Parietal lobe (tissue), 2 donors: ENCODE data around the gene VWA2.

- RAMPAGE, long total RNA = no peak
Measured at GRCh38 chr10:113027700-113028205, 77.7 kb downstream of the TCF7L2 start.

- RAMPAGE, long total RNA = no peak
Measured at GRCh38 chr10:113059136-113059971, 109.3 kb downstream of the TCF7L2 start.

- RAMPAGE, long total RNA = no peak
Measured at GRCh38 chr10:113113250-113113596, 163.2 kb downstream of the TCF7L2 start.

DNA sequence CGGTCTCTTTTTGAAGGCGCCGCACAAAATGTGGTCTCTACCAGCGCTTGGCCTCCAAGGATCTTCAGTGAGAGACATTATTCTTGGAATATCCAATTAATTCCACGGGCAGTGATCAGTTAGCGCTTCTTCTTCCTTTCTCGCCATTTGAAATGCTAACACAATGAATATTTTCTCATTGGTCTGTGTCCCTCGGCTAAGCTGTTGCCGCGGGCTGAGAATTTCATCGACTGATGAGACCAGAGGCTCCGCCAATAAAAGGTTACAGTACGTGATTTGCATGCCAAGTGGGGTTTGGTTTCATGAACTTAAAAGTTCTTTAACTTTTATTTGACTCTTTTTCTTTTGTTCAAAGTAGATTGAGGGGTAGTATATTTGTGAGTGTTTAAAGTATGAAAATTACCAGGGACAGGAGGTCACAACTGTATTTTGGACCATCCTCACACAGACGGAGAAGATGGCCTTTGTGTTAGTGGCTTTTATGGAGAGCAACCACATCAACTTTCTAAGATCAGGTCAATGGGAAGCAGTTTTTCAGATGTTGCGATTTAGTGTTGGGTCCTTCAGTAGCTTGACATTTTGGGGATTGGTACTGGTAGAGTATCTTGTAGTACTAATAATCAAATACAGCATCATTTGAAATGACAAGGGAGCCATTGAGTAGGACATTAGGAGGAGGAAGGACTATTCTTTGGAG lies 170.0 kb downstream of the TCF7L2 start:
- RAMPAGE, long total RNA = no peak

GRCh38 chr10:113150865-113151275 lies 200.8 kb downstream of the TCF7L2 start:
- RAMPAGE, long total RNA = no peak

- RAMPAGE, long total RNA = no peak
Measured at GRCh38 chr10:113384814-113385332, 168.0 kb upstream of the HABP2 start.

GRCh38 chr10:113455836-113456307 lies 97.0 kb upstream of the HABP2 start:
- RAMPAGE, long total RNA = no peak

DNA sequence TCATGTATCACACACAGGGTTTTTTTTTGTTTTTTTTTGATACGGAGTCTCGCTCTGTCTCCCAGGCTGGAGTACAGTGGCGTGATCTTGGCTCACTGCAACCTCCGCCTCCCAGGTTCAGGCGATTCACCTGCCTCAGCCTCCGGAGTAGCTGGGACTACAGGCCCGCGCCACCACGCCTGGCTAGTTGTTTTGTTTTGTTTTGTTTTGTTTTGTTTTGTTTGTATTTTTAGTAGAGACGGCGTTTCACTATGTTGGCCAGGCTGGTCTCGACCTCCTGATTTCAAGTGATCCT lies 934 bp downstream of the NHLRC2 start:
- RAMPAGE, long total RNA = no peak

DNA sequence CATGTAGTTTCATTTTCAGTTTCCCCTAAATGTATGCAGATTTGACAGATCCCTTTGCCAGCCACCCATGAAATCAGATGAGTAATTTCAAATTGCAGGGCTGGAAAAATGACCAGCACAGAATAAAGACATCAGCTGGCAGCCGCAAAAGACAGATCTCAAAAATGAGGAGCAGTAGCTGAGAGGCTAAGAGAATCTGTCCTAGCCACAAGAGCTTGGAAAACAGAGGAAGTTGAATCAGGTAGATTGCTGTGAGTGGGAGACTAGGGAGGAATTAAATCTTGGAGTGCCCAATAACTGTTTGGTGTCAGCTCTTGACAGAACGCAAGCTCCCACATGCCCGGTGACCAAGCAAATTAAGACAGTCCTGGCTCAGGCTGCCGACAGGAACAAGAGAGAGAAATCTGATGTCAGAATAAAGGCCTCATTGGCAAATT lies 24.5 kb downstream of the ADRB1 start:
- RAMPAGE, long total RNA = no peak

- RAMPAGE, long total RNA = no peak
Measured at GRCh38 chr10:114082894-114083463, 39.3 kb downstream of the ADRB1 start.

DNA sequence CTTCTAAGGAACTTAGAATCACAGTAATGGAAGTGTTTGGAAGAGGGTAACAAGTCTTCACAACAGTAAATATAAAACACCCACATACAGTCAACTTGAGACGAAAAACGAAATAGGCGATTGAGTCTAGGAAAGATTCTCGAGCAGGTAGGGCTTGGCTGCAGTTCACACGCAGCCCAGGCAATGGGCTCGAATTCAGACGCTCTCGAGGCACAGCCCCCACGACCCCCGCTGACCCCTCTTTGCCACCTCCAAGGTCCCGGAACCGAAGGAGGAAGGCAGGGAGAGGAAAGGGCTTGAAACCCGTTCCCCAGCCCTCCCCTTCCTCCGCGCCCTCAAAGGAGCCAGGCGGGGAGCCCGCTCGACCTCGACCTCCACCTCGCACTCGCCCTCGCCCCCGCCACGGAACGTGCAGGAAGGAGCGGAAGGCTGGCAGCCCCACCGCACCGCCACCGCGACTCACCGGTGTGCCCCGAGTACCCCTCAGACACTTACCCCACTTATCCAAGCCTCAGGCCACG lies 423 bp downstream of the CCDC186 start:
- RAMPAGE, long total RNA = no peak

- RAMPAGE, long total RNA = no peak
Measured at GRCh38 chr10:114239165-114239906, at the start of gene VWA2. Gene VWA2 (plus strand): TSS chr10:114239254.

- RAMPAGE, long total RNA = no peak
Measured at GRCh38 chr10:114272024-114272279, 32.9 kb downstream of the VWA2 start.

GRCh38 chr10:114291669-114292184 lies 52.7 kb downstream of the VWA2 start:
- RAMPAGE, long total RNA = no peak

- RAMPAGE, long total RNA = no peak
Measured at GRCh38 chr10:114349931-114350287, 54.4 kb downstream of the AFAP1L2 start.

DNA sequence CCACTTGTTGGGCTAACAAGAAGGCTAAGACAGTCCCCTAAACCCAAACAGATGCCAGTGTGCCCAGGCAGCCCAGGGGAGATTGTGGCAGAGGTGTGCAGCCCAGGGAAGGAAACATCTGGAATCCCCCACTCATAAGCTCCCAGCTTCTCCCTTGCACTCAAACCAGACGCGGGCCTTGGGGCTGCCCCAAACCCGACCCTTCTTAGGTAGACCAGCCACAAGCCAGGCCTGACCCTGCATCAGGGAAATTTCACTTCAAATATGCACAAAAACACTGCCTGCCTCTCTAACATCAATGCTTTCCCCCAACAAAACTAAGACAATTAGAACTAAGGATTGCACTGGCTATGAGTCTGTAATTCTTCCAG lies 8.7 kb downstream of the AFAP1L2 start:
- RAMPAGE, long total RNA = no peak

DNA sequence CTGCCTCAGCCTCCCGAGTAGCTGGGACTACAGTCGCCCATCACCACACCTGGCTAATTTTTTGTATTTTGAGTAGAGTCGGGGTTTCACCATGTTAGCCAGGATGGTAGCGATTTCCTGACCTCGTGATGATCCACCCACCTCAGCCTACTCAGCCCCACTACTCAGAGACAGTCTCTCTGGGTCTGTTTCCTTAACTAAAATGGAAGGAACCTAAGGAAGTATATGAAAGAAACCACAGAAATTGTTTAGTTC lies 23.7 kb upstream of the AFAP1L2 start:
- RAMPAGE, long total RNA = no peak

DNA sequence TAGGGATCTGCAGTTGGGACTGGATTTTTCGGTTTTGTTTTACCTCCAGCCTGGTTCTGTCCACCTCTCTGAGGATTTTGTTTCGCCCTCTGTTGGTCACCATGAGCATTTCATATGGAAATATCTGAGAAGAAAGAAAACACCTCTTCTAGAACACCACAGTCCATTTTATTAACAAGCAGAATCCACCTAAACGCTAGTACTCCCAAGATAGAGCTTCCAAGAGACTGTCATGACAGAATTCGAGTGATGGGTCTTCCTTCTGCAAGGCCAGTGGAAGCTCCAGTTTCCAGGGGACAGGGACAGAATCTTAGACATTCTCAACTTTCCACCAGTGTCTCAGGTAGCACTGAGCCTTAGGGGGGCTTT lies 33.5 kb upstream of the AFAP1L2 start:
- RAMPAGE, long total RNA = no peak

DNA sequence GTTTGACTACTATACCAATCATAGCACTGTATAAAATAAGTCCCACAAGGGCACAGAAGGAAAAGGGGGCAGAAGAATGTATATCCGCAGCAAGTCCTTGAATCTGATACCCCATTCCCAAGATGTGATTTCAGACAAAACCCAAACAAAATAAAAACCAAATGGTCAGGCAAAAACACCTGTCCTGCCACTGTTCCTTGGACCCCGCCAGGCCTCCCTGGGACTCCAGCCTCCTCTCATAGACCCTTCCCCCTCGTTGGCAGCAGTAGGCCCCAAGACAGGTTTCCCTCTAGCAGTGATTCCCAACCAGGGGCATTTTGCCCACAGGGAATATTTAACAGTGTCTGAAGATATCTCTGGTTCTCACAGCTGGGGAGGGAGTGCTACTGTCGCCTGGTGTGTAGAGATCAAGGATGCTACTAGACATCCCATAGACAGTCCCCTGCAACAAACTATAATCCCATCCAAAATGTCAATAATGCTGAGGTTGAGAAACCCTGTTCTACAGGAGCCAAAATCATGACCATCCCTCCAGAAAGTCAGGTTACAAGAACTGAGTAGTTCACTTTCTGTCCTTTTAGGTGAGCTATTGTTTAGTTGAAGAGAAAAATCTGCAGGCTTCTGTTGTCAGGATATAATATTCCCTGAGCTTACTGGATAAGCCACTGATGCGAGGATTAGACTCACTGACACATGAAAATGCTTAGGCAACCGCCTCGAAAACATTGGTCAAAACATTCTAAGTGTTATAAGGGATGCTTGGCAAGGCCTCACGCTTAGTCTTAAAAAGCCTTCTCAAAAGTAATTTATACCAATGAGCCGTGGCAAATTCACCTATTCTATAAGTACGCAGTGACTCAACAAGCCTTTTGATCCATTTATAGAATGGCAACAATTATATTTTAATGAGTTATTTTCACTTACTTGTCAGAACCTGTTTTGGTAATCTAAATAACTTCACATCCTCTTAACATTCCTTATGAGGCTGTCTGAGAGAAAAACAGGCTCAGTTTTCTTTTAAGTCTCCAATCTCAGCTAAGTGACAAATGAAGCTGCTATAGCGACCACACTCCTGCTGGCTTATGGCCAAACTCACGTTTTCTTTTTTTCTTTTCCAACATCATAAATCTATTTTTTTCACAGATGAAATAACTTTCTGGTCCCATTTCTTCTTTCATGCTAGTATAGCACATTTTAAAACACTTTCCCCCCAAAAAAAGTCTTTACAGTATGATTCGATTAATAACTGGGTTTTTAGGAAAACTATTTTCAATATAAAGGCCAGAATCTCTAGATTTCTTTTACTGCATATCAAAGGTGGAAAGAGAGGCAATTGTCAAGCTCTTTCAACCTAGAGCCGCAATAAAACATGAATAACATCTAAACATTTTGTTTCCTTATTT lies 120.9 kb upstream of the AFAP1L2 start:
- RAMPAGE, long total RNA = no peak

GRCh38 chr10:114576789-114577584 lies 81.1 kb downstream of the ABLIM1 start:
- RAMPAGE, long total RNA = no peak